Heart (tissue), 3 donors: Measurements from ENCODE around the genes PCP4L1, FCGR3B and OLFML2B.

DNA sequence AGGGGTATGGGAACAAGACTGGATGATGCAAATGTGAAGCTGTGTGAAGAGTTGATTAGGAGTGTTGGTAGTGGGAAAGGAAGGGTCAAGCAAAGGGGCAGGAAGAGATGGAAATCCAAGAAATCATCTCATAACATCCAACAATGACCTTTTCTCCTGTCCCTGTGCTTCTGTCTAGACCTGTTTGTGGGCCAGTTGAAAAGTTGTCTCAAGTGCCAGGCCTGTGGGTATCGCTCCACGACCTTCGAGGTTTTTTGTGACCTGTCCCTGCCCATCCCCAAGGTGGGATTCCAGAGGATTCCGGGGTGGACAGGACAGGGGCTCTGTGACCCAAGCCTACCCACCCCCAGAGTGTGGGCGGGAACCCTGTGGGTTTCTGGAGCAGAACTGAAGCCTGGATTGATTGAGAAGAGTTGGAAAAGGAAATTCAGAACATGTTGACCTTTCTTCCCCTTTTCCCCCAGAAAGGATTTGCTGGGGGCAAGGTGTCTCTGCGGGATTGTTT is 2.5 kb upstream of the PPOX start:
- RAMPAGE, long total RNA, 2 experiments, result no peak in any of the 2 experiments

DNA sequence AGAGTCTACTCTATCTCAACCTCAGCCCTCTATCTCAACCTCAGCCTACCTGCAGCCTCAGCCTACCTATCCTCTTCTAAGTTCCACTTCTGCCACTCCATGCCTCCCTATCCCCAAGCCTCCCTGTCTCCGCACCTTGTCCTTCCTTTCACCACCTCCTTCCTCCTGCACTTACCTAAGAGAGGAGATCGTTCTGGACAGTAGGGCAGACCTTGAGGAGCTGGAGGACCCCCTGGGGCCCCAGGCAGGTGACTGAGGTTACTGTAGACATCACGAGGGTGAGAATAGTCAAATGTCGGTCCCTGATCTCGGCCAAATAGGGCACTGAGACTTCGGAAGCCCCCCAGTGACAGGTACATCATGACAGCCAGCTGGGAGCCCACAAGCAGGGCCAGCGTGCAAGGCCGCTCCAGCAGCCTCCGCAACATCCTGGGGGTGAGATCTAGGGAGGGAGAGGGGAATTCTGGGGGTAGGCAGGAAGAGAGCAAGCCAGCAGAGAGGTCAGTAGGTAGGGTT is 1.6 kb downstream of the B4GALT3 start:
- RAMPAGE, long total RNA, 2 experiments, result no peak in any of the 2 experiments

GRCh38 chr1:161206513-161207472 is 4.6 kb downstream of the NDUFS2 start:
- RAMPAGE, long total RNA, 2 experiments, result no peak in any of the 2 experiments

- RAMPAGE, long total RNA, 2 experiments, result no peak in any of the 2 experiments
These were observed 1.4 kb downstream of the TOMM40L start for GRCh38 chr1:161226827-161228151.

DNA sequence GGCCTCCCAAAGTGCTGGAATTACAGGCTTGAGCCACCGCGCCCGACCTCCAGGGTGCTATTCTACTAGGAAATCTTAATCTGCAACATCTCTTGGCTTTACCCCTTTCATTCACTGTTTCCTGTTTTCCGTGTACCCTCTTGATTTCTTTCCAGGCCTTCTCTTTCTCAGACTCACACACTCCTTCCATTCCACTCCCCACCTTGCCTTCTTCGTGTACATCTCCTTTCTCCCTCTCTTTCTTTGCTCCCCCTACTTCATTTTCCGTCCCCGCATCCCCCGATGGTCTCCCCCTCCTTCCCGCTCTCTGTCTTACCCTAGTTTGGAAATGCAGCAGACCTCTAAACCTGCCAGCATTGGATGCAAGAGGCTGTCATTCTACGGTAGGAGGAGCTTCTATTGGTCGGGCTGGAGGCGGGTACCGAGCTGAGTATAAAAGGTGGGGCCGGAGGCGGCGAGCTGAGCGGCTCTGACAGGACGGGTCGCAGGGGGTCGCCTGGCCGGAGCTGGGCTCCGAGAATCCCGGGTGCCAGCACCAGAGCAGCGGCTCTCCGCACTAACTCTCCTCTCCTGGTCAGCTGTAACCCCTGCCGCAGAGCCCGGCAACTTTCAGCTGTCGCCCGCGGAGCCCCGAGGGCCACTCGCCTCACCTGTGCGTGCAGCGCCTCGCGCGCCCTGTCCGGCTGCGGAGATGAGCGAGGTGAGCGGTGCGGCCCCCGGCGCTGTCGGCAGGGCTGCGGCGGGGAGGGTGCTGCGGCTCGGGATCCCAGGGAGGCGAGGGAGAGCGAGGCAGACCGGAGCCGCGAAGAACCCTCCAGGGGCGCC is at the start of gene PCP4L1:
Gene PCP4L1, plus strand, starts transcription at position 462 of the 825 bp plus-strand sequence.
- RAMPAGE, long total RNA, 2 experiments, result start-site peak on the plus strand in 1 of 2 experiments, centred at position 490 of the sequence, 39 to 48 reads per replicate

DNA sequence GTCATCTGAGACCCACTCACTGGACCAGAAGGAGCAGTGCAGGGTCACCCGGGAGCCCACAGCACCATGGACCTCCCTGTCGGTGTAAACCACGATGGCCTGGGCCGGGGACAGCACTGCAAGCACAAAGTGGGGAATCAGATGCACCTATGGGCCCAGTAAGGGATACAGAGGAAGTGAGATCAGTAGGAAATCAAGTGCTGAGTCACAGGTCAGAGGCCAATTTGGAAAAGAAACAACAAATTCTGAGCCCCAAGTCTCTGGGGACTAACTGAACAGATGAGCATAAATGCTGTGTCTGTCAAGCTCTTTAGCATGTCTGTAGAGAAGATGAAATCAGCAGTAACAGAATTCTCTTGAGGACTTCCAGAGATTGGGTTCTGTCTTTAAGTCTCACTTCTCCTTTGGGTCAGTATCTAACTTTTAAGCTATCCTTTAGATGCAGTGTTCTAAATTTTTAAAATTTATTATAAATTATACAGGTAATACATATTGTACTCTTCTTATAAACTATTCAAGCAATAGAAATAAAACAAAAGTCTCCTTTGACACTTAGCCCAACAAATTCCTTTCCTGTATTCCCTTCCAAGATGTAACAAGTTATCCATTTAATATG is 2.4 kb downstream of the MPZ start:
- RAMPAGE, long total RNA, 2 experiments, result no peak in any of the 2 experiments

DNA sequence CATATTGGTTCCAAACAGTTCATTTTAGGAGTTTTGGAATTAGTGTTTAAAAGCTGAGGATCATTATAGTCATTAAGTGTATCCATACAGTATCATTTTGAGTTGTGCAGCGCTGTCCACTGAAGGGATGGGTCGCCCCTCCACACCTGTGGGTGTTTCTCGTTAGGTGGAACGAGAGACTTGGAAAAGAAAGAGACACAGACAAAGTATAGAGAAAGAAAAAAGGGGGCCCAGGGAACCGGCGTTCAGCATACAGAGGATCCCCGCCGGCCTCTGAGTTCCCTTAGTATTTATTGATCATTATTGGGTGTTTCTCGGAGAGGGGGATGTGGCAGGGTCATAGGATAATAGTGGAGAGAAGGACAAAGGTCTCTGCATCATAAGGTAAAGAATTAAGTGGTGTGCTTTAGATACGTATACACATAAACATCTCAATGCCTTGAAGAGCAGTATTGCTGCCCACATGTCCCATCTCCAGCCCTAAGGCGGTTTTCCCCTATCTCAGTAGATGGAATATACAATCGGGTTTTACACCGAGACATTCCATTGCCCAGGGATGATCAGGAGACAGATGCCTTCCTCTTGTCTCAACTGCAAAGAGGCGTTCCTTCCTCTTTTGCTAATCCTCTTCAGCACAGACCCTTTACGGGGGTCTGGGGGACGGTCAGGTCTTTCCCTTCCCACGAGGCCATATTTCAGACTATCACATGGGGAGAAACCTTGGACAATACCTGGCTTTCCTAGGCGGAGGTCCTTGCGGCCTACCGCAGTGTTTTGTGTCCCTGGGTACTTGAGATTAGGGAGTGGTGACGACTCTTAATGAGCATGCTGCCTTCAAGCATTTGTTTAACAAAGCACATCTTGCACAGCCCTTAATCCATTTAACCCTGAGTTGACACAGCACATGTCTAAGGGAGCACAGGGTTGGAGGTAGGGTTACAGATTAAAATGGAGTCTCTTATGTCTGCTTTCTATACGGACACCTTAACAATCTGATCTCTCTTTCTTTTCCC is 1.7 kb downstream of the SDHC start:
- RAMPAGE, long total RNA, 2 experiments, result no peak in any of the 2 experiments

- RAMPAGE, long total RNA, 2 experiments, result no peak in any of the 2 experiments
These were observed 16.1 kb downstream of the CFAP126 start for GRCh38 chr1:161351424-161352213.

DNA sequence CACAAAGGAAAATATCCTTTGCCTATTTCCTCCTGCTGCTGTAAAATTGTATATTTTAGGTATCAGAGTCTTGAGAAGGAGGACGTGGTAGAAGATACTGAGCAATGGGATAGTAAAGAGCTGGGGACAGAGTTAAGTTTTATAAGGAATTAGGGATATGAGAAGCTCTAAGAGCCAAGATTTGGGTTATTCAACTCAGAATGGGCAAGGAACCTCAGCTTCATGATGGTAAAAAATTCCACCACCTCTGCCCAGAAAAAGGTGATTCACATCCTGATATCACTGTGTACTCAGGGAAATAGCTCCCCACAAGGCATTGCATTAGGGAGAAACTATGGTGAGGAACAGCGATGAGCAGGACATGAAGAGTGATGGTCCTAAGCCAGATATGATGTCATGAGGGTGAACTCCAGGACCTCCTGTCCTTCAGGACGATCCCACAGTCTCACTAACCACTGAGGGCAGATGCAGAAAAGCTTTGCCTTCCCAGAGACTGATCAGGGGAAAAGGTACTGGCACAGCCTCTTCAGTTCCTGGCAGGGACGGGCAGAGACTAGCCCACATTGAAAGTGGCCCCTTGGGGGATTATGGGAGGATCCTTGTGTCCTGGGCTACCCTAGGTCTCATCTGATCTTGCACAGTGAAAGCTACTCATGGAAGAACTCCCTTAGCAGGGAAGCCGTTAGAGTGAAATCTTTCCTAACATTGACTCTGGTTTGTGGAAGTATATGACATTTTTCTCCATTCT is 14.9 kb upstream of the CFAP126 start:
- RAMPAGE, long total RNA, 2 experiments, result no peak in any of the 2 experiments

GRCh38 chr1:161487209-161487931 is 17.9 kb upstream of the FCGR2A start:
- RAMPAGE, long total RNA, 2 experiments, result no peak in any of the 2 experiments

DNA sequence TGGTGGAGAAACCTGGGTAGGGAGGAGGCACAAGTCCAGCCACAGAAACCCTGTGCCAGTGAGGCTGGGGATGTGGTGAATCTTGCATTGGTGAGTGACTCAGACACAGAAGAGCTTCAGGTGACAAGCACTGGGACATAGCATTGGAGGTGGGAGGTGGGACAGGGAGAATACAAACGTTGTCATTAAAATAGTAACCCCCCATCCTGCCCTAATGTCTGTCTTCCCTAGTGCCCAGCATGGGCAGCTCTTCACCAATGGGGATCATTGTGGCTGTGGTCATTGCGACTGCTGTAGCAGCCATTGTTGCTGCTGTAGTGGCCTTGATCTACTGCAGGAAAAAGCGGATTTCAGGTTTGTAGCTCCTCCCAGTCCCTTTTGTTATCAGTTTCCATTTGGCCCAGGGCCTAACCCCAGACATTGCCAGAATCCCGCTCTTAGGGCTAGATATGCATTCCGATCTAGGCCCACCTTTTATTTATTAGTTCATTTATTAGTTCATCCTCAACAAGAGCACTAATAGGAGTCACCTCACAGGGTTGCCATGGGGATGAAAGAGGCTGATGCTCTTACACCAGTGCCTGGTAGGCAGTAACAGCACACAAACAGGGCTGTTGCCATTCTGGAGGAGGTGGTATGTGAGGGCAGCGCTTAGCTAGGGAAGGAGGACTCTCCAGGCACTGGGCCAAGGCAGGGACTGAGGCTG is 5.5 kb downstream of the FCGR2A start:
- RAMPAGE, long total RNA, 2 experiments, result no peak in any of the 2 experiments

- RAMPAGE, long total RNA, 2 experiments, result no peak in any of the 2 experiments
These were observed 1.1 kb downstream of the FCGR3A start for GRCh38 chr1:161548271-161549191.

DNA sequence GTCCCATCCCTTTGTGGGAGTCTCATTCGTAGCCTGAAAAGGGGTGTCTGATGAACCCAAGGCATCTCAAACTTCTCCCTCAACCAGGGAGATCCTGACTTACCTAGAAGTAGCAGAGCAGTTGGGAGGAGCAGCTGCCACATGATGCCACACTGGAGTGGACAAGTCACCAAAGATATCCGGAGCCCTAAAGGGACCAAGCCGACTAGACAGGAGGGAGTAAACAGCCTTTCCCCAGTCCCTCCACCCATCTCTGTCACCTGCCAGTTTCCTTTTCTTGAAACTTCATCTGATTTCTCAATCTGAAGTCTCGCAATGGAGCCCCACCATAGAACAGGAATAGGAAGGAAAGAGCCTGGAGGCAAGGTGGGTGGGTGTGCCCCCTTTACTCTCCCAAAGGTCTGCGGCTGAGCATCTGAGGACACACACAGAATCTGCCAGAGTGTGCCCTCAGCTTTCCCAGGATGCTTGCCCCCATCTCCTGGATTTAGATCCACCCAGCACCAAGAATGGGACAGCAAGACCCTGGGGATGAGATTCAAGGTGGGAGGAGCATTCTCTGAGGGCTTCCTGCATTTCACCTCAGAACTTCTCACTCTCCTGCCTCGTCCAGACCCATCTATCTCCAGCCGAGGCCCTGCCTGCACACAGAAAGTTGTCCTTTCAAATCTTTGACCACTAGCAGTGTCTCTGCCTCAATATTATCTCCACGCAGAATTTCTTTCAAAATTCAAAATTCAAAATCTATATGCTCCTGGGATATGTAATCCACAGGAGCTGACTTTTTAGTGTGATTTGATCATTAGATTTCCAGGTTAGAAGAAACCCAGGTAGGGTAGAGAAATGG is at the start of gene FCGR3B:
Gene FCGR3B, minus strand, starts transcription at position 225 of the 847 bp plus-strand sequence.
- RAMPAGE, long total RNA, 2 experiments, result no peak in any of the 2 experiments

DNA sequence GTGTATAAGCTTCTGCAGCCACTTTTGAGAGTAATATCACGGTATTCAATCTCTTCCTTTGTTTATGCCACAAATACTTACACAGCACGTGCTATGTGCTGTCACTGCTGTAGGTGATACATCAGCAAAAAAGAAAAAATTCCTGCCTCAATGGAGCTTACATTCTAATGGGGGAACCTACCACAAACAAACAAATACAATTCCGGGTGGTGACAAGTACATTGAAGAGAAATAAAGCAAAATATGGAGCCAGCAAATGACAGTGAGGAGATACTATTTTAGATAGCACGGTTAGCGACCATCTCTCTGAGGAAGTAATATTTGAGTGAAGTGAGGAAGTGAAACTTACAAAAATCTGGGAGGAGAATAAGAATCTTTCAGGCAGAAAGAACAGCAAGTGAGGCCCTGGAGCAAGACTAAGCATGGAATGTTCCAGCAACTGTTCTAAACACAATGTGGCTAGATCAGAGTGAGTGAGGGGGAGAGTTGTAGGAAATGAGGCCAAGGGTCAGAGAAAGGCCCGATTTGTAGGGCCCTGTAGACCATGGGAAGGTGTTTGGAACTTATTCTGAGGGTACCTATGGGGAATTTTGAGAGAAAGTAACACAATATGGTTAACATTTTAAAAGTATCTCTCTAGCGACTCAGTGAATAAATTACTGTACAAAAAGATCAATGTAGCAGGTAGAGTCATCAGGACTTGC is 2.5 kb upstream of the FCRLB start:
- RAMPAGE, long total RNA, 2 experiments, result no peak in any of the 2 experiments

DNA sequence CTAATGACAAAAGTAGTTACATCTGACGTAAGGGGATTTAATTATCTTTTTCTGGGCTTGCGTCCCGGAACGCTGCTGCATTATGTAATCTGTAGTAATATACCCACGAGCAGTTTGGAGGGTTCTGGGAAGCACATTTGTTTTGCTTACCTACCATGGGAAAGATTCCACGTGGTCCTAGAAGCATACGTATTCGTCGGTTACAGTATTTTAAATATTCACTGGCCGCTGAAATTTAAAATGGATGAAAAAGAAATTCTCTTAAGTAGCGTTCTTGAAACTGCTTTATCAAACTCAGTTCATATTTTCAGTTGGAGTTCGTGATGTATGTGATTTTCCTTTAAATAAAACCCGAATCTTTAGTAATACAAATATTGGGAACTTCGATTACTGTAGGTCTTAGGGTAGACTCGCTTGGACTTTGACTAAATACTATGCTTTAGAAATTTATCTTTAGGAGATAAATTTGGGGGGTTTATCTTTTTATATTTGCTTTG is 798 bp upstream of the ATF6 start:
- RAMPAGE, long total RNA, 2 experiments, result no peak in any of the 2 experiments

- RAMPAGE, long total RNA, 2 experiments, result no peak in any of the 2 experiments
These were observed 101.3 kb downstream of the OLFML2B start for GRCh38 chr1:161922212-161922899.

DNA sequence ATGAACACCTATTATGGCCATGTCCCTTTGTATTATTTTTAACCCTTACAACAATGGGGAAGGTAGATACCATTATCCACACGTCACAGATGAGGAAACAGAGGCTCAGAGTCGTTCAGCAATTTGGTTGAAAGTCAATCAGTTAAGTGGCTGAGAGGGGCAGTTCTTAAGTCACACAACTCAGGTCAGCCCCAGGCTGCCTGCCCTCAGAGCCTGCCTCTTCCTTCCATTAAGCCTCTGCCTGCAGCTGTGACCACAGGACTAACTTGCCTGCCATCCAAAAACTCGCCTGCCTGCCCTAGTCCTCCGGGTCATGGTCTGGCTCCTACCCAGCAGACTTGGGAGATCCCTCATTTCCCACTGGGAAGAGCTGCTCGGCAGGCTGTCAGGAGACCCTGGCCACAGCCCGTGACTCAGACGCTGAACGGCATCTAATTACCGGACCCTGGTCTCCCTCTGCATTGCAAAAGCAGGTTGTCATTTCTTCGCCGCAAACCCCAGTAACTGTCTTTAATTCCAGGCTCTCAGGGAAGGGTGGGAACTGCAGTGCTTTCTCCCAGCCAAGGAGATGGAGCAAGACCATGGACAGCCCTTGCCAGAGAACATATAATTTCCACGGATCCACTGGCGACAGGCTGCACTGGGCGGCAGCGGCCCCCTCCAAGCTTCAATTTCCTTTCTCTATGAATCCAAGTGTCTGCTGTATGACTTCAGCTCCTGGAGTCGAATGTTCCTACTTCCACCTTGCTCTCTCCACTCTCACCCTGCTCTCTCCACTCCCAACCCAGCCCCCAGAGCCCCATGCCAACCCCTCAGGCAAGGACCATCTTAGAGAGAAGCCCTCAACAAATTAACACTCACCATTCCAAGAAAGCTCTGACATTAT is 20.5 kb downstream of the OLFML2B start:
- RAMPAGE, long total RNA, 2 experiments, result no peak in any of the 2 experiments

DNA sequence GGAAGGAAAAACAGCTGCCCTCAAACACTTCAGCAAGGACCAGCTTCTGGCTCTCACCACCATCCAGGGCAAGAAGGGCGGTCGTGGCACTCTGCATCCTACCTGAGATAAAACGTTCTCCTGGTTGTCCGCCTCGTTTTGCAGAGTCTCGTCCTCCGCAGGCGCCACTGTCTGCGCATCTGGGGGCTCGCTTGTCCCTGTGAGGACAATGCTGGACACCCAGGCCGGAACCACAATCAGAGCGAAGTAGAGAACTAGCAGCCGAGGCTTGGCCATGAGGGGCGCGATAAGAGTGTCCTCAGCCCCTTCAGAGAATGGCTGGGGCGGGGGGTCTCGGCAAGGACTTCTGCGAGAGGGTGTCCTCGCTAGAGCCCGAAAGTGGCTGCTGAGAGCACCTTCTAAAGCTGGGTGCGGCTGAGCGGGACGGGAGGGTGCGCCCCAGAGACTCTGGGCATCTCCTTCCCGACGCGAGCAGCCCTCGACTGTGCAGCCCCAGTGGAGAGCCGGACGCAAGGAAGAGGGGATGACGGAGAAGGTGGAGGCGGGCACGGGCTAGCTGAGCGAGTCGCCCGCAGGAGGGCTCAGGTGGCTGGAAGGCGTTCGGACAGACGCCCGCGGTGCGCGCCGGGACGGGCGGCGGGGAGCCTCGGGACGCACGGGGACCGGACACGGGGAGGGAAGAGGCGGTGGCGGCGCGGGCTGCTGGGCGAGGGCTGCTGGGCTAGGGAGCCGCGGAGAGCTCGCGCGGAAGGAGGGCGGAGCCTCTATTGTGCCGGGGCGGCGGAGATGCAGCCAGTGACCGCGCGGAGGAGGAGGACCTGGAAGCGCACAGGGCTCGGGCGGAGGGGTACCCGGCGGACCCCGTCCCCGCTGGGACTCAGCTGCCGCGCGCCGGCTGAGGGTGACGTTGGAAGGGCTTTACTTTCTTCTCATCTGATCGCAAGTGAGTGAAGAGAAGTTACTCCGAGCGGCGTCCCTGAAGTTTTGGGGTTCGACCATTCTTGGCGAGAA is at the start of gene OLFML2B:
Gene OLFML2B, minus strand, starts transcription at position 715 of the 1,011 bp plus-strand sequence.
- RAMPAGE, long total RNA, 2 experiments, result start-site peak on the minus strand in 1 of 2 experiments, centred at position 680 of the sequence, 19 reads per replicate

DNA sequence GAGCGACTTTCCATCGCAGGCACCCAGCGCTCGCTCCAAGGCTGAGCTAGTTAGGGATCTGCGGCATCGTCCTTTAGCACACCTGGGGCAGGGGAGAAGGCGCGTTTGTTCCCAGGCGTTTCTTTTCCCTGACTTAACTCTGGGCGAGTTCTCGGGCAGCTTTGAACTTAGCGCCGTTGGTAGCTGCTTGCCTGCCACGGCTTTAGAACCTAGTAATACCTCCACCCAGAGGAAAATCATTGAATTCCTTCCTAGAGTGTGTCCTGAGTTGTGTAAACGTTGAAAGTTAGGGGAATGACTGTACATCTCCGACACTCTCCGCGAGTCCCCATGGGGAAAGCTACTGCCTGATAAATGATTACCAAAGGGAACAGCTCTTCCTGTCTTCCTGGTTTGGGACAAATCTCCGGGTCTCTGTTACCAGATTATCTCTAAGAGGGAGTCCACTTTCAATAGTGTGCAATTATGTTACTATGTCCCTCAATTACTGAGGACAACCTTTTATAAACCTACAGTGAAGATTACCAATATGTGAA is 565 bp upstream of the OLFML2B start:
- RAMPAGE, long total RNA, 2 experiments, result no peak in any of the 2 experiments

GRCh38 chr1:162135104-162135502 is 65.6 kb downstream of the NOS1AP start:
- RAMPAGE, long total RNA, 2 experiments, result no peak in any of the 2 experiments